ENCODE measurements around the genes AFP and MTHFD2L.

DNA sequence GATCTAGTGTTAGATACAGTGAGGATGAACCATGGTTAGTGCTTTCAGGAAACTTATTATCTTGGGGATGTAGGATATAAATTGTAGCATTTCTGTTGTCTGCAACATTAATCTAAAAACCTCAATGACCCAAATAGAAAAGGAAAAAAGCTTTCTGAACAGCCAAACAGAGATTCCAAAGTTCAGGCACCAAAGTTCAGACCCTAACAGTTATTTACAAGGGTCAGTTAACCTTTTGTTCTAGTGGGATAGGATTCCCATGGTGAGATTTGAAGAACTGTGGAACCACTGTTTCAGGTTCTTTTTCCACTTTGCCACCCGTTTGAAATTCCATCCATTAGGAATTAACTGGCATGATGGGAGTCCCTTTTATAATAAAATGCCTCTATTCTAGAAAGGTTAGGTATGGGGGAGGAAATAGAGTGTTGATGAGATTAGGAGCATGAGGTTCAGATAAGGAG is 6.5 kb upstream of the ALB start:
- PRO-cap: no peak
- RAMPAGE, long total RNA, 4 experiments: no peak in any of the 4 experiments

- PRO-cap: no peak
- RAMPAGE, long total RNA, 4 experiments: no peak in any of the 4 experiments
Measured at GRCh38 chr4:73409517-73410018, 5.5 kb downstream of the ALB start.

GRCh38 chr4:73411284-73411628 is 7.2 kb downstream of the ALB start:
- PRO-cap: no peak
- RAMPAGE, long total RNA, 4 experiments: no peak in any of the 4 experiments

DNA sequence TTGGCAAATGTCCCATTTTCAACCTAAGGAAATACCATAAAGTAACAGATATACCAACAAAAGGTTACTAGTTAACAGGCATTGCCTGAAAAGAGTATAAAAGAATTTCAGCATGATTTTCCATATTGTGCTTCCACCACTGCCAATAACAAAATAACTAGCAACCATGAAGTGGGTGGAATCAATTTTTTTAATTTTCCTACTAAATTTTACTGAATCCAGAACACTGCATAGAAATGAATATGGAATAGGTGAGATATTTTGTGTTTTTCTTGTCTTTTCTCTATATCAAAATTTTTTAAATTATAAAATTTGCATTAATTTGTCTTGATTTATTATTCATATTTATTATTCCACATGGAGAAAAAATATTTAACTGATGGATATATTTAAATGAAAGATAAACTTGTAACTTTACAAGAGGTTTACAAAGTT is at the start of gene AFP:
AFP (plus strand) TSS at position 125 of the 435 bp plus-strand sequence.
- PRO-cap: no peak
- RAMPAGE, long total RNA, 4 experiments: no peak in any of the 4 experiments

- PRO-cap: no peak
- RAMPAGE, long total RNA, 4 experiments: no peak in any of the 4 experiments
Measured at GRCh38 chr4:73589268-73589871, 30.9 kb downstream of the RASSF6 start.

DNA sequence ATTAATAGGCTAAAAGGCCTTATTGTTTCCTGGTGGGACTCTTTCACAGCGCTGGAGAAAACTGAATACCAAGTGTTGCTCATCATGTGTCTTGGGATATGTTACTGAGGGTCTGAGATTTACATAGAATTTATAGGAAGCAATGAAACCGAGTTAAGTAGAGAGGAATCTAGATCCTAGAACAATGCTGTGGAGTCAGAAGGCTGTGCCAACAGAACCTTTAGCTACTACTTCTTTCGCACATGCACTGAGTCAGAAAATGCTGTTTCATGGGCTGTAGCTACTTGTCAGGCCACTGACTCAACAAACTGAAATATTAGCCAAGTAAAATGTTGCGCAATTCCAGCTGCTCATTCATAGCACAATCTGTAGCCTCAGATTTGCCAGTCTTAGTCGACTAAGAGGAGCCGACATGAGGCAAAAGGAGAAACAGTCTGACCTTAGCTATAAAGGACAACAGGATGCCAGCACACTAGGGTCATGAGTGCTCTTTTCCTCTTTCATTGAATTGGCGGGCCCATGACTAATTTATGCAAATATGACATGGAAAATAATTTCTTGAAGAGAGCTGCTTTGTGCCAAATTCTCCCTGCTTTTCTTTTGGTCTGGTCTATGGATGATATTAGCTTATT is 35.8 kb upstream of the CXCL8 start:
- PRO-cap: unidirectional peak, plus-strand start at position 386 of the sequence
- RAMPAGE, long total RNA, 4 experiments: no peak in any of the 4 experiments

- PRO-cap: no peak
- RAMPAGE, long total RNA, 4 experiments: no peak in any of the 4 experiments
Measured at GRCh38 chr4:73707680-73708208, 32.6 kb upstream of the CXCL8 start.

DNA sequence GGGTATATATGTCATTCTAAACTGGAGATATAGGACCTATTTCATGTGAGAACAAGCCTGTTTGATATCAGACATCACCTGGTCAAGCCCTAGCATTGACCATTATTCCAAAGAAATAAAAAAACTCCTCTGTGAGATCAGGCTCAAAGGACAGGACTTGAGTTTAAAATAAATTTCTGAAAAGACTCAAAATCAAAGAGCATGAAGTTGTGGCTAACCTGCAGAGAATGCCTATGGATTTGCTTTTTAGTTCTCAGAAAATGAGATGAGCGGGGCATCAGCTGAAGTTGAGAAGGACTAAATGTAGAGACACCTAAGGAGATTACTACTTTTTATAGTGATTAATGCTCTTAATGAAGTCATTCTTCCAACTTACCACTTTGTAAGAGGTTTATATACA is 24.2 kb upstream of the CXCL8 start:
- PRO-cap: no peak
- RAMPAGE, long total RNA, 4 experiments: no peak in any of the 4 experiments

GRCh38 chr4:73855485-73855812 is 2.4 kb downstream of the PF4V1 start:
- PRO-cap: no peak
- RAMPAGE, long total RNA, 4 experiments: no peak in any of the 4 experiments

GRCh38 chr4:73917297-73917918 is 48.2 kb downstream of the CXCL1 start:
- PRO-cap: no peak
- RAMPAGE, long total RNA, 4 experiments: no peak in any of the 4 experiments

- PRO-cap: no peak
- RAMPAGE, long total RNA, 4 experiments: no peak in any of the 4 experiments
Measured at GRCh38 chr4:74097170-74098204, 1.5 kb downstream of the CXCL2 start.

DNA sequence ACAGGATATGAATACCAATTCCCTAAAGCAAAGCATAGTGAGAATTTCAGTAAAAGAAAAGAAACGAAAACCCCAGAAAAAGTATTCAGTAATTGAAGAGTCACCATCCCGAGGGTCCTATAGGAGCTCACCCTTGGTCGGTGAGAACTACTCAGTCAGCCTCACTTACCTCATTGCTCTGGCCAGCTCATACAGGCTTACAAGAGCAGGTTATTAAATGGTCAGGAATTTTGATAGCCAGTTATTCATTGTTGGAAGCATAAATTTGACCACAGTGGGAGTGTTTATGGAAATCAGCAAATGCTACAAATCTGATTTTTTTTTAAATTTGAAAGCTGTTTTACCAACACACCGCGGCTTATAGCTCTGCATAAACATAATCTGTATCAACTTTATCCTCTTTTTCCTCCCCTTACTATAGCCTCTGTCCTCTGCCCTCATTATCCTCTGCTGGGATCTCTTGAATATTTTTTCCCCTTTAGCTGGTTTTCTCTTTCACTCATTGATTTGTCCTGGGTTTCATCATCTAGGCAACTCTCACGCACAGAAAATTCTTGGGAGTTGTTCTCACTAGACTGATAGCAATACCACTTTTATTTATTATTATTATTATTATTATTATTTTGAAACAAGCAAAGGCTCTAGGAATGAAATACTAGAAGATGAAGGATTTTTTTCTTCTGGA is 11.0 kb upstream of the CXCL2 start:
- PRO-cap: no peak
- RAMPAGE, long total RNA, 4 experiments: no peak in any of the 4 experiments

GRCh38 chr4:74116834-74117602 is 18.0 kb upstream of the CXCL2 start:
- PRO-cap: no peak
- RAMPAGE, long total RNA, 4 experiments: no peak in any of the 4 experiments

DNA sequence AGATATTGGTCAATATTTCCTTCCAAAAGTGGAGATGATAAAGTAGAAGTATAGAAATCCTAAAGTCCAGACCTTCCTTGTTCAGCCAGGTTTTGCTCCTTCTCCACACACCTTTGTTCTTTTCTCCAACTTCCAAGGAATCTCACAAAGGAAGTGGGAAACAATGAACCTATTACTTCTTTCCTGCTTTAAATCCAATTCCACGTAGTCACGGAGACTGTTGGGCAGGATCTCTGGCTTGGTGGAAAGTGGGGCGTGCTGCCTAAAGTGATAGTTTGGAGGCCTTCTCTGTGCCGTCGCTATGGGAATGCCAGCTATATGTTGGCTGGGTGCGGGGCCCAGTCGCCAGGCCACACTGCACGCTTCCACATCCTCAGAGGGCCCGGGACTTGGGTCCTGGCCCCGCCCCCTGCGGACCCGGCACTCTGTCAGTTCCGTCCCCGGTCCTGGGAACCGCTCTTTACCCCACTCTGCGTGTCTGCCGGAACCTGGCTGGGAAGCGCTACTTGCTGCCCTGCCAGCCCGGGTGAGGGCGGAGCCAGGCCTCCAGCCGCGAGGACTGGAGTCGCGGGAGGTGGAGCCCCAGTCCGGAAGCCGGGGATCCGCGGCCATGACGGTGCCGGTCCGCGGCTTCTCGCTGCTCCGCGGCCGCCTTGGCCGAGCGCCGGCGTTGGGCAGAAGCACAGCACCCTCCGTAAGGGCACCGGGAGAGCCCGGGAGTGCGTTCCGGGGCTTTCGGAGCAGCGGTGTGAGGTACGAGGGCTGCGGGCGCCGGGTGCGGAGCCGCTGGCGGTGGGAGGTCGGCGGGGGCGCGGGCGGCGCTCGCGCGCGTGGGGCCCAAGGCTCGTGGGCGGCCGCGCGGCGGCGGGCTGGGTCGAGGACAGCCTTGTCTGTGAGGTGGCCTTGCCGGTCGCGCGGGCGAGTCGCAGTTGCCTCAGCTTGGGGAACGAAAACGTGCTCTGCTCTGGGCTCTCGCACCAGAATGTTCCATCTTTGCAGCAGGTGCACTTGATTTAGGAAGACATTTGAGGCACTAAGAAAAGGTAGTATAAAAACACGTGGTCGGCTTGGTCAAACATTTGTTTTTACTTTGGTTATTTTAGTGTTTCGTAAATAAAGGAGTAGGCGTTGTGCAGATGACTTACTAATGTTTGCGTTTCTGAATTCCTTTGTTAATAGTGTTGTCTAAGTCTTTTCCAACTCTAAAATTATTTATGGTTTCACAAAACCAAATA is at the start of gene MTHFD2L:
MTHFD2L (plus strand) TSS at position 590 of the 1,235 bp plus-strand sequence.
- PRO-cap: bidirectional peak, plus-strand start at position 585 of the sequence, minus-strand start at position 480 of the sequence
- RAMPAGE, long total RNA, 4 experiments: start-site peak on the plus strand in 4 of 4 experiments, centred at positions 607 to 618 of the sequence, 280 to 451 reads per replicate

DNA sequence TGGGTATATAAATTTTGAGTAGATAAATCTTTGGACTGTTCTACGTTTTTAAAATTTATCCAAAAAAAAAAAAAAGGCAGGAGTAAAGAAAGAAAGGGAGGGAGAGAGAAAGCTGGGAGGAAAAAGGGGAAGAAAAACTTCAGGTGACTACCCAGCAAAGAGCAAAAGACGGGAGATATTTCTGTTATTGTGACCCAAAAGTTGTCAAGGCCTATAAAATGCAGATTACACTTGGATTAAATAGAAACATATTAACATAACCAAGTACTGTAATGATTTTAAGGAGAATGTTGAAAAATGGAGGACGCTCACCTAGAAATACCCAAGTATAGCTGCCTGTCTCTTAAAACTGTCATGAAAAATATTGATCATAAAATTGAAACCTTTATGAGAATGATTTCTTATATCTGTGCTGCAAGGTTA is 24.1 kb downstream of the EPGN start:
- PRO-cap: no peak
- RAMPAGE, long total RNA, 4 experiments: no peak in any of the 4 experiments

DNA sequence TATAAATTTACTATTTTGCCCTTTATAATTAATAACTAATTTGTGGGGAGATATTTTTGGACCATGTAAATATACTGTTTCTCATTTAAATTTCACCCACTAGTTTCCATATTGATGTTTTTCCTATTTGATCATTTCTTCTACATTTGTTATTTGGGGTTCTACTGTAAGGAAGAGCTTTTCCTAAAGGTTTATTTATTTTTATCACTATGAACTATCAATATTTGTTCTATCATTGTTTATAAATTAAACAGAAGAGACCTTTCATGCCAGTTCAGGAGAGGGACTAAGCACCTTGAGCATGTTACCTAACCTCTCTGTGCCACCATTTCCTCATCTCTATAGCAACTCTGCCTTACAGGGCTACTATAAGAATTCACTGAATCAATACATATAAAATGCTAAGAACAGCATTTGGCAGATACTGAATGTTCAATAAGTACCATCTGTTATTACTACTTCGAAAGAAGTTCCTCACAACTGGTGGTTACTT is 32.7 kb downstream of the EREG start:
- PRO-cap: no peak
- RAMPAGE, long total RNA, 4 experiments: no peak in any of the 4 experiments

DNA sequence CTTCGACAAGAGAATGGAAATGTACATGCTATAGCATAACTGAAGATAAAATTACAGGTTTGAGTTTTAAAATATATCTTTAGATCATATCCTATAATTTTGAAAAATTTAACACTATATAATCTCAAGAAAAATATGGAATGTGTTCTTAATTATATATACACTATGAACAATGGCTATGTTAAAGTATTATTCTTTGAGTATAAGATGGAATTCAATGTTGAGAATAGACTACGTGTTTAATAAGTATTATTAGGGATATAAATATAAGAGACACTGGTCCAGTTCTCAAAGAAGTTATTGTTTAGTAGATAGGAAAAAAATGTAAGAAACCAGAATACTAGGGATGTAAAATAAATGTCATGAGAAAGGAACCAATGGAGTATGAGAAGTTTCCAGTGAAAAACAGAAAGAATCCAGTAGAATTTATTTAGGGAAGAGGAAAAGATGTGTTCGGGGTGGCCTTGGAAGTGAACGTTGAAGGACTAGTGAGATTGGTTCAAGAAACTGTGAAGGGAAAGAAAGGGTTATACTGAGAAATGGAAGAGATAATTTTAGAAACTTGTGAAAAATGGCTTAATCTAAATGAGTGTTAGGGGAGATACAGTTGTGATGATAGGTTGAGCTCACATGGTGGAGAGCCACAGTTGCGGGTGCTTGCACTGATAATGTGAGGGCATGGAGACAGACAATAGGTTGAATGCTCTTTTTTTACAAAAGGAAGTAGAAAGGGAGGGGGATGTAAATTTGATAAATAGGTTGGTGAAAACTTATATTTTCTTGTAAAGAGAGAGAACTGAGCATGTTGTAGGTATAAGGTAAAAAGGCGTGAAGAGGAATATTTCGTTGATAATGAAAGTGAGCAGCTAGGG is 7.9 kb downstream of the AREG start:
- PRO-cap: no peak
- RAMPAGE, long total RNA, 4 experiments: no peak in any of the 4 experiments

DNA sequence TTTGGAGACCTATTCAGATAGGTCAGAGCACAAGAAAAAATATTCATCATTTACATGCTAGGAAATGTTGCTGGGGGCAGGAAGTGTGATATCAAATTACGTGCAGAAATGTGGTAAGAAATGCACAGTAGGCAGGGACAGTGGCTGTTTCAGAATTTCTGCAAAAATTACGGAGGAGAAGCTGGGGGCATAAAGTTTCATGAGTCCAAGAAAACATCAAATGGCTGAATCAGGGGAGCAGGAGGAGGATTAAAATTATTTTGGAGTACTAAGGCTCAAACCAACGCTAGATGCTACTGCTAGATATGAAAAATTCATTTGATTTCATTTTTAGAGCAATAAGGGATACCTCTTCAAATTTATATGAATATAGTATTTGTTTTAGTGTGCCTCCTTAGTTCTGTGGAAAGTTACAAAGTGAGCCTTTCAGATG is 8.3 kb downstream of the PARM1 start:
- PRO-cap: unidirectional peak, plus-strand start at position 232 of the sequence
- RAMPAGE, long total RNA, 4 experiments: no peak in any of the 4 experiments

DNA sequence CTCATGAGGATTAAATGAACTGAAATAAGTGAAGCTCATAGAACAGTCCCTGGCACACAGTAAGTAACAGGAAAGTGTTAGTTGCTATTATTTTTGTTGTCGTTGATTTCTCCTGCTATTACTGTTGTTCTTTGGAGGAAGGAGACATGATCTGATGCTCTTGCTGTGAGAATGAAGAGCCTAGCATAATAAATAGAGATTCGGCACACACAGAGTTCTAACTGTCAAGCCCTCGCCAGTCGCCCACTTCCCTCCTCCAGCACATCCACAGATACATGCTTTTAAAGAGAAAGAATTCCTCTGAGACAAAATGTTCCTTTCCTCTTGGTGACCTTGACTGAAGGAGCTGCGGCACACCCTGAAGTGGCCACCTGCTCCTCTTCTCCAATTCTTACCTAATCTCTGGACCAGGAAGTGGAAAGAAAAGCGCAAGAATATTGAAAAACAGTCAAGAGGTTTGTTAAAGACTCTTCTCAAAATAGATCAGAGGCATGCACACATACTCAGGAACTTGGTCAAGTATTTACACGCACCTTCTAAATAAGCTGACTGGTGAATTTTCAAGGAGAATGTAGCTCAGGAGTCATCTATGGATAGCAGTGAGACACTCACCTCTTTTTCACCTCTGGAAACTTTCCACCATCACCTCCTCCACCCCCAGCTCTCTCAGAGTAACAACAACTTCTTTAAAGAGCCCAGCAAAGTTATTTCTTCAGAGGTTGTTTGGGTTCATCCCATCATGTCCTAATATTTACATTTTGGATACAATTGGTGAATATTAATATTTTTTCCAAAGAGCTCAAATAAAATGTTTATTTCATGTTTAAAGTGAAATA is 95.4 kb downstream of the PARM1 start:
- PRO-cap: no peak
- RAMPAGE, long total RNA, 4 experiments: no peak in any of the 4 experiments

DNA sequence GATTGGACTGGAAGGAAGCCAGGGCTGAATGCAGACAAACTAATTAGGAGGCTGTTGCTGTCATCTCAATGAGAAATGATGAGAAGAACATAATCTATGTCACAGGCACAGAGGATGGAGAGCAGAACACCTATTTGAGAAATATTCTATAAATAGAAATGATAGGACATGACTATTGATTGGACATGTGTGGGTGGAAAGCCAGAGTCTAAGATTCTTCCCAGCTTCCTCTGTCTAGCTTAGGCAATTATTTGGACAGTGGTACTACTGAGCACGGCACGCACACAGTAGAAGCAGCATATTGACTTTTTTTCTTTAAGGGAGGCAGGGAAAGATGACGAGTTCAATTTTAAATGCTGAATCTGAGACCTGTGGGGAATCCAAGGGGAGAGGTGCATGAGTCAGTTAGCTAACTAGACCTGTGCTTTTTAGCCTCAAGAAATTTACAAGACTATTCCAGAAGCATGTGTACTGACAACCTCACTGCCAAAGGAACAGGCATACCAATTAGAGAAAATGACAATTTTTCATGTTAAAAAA is 941 bp upstream of the USO1 start:
- PRO-cap: unidirectional peak, plus-strand start at position 246 of the sequence
- RAMPAGE, long total RNA, 4 experiments: no peak in any of the 4 experiments